Left ventricle myocardium (tissue), 1 donor: Measurements from ENCODE around the genes EIF1B and CTNNB1.

GRCh38 chr3:38413814-38414347 lies 39.8 kb upstream of the ACVR2B start:
- PRO-cap = no peak

DNA sequence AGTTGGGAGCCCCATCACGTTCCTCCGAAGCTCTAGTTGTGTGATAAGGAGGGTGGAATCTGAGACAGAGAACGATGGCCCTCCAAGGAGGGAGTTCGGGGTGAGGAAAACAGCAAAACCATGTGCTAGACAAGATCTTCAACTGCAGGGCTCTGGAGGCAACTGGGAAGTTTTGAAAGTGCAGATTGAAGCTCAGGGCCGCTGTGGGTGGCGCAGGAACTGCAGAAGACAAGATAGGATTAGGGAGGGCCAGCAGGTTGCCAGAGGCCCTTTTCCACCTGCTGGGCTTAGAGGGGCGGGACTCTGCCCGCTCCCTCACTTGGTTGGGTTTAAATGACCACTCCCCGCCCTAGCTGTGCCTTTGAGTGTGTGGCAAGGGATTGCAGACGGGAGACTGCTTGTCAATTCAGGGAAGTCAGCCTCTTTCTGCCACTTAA lies 665 bp upstream of the ACVR2B start:
- PRO-cap = no peak

- PRO-cap = no peak
Observed at GRCh38 chr3:38460203-38461477, 7.0 kb downstream of the ACVR2B start.

DNA sequence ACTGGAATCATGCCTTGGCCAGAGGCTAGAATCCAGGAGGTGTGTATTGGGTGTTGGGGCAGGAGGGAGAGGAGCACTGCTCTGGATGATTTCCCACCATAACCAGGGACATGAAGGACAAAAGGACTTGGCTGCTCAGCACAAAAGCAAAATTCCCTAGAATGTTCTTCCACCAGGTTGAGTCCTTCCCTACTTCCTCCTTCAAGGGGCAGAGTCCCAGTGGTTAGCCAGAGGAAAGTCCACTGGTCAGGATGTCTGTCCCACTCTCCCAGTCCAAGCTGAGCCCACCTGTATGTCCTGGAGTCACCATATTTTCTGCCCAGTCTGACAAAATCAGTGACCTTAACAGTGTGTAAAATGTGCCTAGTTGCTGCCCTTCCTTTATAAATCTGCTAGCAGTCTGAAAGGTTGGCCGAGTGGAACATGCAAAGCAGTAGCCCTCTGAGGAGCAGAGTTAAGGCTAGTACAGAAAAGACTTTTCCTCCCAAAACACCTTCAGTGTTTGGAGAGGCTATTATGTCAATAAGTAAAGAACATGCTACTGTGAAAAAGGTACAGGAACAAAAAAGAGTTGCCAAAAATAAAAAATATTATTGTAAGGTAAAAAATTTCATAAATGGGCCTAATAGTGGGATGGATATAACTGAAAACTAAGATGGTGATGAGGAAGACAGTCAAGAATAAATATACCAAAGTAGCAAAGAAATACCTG lies 15.3 kb downstream of the TTC21A start:
- PRO-cap = no peak

- PRO-cap = no peak
Observed at GRCh38 chr3:39139130-39139911, 14.1 kb downstream of the CSRNP1 start.

DNA sequence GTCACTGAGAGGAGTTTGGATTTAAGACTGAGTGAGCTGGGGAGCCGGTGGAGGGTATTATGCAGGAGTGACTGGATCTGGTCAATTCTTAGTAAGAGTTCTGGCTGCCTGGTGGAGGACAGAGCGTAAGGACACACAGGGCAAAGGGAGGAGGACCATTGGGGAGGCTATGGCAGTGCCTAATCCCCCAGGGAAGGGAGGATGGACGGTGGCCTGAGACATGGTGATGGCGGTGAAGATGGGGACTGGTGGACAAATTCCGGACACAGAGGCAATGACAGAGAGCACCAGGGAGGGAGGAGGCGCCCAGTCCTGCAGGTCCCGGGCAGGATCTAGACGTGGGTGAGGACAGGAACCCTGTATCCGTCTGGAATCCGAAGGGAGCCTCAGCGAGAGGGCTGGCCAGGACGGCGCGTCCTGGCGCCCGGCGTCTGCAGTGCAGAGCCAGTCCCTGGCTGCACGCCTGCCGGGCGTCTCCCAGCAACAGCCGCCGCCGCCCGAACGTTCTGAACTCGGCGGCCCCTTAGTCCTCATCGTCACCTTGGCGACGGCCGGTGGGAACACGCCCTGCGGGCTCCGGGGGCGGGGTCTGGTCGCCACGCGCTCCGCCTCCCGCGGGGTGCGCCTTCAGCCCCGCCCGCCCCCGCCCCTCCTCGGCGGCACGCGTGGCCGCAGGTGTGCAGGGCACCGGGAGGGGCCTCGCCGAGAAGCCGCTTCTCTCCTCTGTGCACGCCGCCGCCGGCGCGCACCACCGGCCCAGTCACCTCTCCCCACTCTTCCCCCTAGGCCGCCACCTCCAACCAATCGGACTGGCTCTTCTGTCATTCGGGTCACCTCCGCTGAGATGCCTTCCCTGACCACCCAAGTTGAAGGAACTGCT lies 11.7 kb downstream of the XIRP1 start:
- PRO-cap = bidirectional peak, plus-strand start at position 656 of the sequence, minus-strand start at position 508 of the sequence

DNA sequence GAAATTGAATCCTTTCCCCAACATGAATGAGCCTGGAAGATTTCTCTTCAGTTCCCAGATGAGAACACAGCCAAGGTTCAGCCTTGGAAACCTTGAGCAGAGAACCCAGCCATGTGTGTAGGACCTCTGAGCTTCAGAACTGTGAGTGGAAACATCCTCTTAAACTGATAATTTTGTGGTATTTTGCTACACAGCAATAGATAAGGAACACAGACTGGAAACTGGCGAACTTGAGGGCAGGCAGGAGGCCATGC lies 9.6 kb upstream of the XIRP1 start:
- PRO-cap = no peak

GRCh38 chr3:39281478-39281984 lies 1.7 kb upstream of the CX3CR1 start:
- PRO-cap = no peak

DNA sequence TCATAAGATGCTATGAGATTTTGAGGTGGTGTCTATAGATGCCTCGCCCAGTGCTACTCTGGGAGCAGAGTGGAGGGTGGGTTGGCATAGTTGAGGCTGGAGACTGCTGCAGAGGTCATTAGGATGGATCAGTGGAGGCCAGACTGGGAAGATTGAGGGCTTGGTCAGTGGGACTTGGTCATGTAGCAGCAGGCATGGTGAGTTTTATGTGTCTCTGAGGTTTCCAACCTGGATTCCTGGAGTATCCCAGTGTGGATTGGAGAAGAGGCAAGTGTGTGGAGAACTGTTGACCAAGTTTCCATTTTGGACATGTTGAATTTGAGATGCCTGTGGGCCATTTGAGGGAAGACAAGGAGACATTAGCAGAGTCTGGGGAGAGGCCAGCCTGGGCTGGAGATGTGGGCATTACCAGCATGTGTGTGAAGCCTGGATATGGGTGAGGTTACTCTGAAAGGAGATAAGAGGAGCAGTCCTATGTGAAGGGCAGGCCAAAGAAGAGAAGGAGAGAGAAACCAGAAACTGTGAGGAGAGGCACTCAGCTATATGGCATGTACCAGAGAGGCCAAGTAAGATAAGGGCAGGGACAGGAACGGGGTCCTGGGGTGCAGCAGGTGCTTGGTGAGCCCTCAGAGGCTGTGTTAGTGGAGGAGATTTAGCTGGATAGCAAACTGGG lies 4.3 kb downstream of the SLC25A38 start:
- PRO-cap = no peak

DNA sequence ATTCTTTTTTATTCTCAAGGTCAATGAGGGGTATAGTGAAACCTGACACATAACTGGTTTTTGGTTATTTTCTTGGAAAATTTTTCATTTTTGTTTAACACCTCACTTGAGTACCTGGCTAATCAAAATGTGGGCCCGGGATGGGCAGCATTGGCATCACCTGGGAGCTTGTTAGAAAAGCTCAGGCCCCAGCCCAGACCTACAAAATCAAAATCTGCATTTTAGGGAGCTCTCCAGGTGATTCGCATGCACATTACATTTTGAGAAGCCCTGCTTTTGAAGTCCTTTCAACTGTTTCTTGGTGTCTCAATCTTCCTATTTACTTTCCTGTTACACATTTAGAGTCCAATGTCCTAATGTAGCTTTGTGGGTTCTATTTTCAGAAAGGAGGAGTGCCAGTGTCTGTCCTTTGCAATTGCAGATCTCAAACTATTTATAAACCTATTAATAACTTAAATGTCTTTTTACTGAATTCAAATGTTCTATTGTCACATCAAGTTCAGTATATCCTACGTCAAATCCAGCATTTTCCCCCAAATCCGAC lies 27.9 kb upstream of the MYRIP start:
- PRO-cap = no peak

- PRO-cap = no peak
Observed at GRCh38 chr3:39808550-39808986, 841 bp upstream of the MYRIP start.

GRCh38 chr3:40249199-40249433 lies 60.4 kb upstream of the EIF1B start:
- PRO-cap = bidirectional peak, plus-strand start at chr3:40249561, minus-strand start at chr3:40249348

DNA sequence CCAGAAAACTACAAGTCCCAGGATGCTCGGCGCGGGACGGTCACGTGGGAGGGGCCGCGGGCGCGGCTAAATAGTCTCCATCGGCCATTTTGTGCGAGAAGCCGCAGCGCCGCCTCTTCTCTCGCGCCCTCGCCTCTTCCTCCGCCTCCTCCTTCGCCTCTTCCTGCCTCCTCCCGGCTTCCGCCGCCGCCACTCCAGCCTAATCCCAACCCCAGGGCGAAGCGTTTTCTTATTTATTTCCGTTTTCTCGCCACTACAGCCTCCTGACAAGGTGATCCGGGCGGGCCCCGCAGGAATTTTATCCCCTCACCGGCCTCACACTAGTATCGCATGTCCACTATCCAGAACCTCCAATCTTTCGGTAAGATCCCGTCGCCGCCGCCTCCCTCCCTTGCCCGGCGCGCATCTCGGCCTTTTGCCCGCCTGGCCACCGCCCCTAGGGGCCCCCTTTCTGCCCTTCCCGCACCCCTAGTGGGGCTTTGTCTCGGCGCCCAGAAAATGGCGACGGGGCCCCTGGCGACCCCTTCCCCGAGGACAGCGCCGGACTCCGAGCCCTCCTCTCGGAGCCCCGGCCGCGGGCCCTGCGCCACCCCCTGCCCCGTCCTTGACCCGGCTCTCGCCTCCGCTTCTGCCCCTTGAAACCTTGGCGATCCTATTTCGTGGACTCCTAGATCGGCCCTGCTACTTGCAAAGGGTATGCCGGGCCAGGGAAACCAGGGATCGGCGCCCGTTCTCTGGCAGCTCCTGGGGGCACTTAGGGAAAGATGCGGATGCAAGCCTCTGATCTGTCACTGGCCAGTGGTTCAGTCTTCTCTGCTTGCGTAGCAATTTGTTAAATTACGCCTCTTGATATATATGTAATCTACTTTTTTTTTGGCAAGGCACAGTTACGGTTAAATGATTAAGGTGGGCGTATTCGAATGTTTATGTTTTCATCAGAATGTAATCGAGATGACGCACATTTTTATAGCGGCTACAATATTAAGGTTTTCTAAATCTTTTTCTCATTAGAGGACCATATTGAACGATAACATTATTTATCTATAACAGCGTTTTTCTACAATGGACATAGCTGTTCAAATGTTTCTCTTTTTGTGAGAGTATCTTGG lies at the start of gene EIF1B:
EIF1B (plus strand) TSS at position 96 of the 1,109 bp plus-strand sequence.
- PRO-cap = bidirectional peak, plus-strand start at position 96 of the sequence, minus-strand start outside the sequence; bidirectional peak, plus-strand start at position 879 of the sequence, minus-strand start at position 756 of the sequence

- PRO-cap = no peak
Observed at GRCh38 chr3:40623513-40623830, 98.7 kb downstream of the ZNF621 start.

DNA sequence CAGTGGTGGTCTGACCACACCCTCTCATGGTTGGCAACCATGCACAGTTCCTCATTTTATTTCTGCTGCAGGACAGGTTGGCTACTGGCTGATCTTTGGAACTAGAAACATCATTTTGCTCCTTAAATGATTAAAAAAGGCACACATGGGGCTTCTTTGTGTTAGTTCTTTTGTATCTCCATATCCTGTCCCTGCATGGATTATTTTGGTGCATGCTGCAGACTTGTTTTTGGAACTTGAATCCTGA lies 99.0 kb downstream of the ZNF621 start:
- PRO-cap = no peak

DNA sequence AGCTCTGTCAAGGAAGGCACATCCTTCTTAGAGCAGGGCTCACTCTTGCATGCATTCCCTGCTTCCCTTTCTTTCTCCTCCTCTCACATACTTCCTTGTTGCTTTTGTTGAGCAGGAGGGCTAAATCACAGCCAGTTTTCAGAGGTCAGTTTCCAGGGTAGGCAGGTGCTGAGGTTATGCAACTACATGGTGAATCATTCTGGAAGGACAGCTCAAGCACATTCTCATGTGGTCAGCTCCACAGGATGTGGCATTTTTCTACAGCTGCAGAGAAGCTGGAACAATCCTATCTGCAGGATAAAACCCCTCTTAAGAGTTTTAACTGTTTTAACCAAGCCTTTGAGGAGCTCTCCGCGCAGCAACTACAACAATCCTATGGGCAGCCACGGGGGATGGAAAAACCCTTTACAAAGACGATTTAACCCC lies 275.7 kb downstream of the ZNF621 start:
- PRO-cap = no peak

GRCh38 chr3:40975439-40976421 lies 223.6 kb upstream of the CTNNB1 start:
- PRO-cap = no peak

DNA sequence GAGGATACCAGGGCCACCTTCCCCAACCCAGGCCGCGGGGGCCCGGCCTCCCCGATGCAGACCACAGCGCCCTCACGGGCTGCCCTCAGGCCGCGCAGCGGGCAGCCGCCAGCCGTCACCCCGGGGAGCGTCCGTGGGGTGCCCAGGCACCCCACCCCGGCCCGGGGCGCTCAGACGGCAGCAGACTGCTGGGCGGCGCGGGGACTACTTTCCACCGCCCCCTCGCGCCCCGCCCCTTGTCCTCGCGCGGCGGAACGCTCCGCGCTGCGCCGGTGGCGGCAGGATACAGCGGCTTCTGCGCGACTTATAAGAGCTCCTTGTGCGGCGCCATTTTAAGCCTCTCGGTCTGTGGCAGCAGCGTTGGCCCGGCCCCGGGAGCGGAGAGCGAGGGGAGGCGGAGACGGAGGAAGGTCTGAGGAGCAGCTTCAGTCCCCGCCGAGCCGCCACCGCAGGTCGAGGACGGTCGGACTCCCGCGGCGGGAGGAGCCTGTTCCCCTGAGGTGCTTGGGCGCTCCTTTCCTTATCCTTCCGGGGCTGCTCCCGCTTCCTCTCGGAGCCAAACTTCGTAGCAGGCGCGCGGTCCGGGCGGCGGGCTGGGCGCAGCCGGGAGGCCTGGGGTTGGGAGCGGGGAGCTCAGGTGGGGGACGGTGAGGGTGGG lies at the start of gene CTNNB1:
CTNNB1 (plus strand) TSS at position 335 of the 658 bp plus-strand sequence.
- PRO-cap = bidirectional peak, plus-strand start at position 335 of the sequence, minus-strand start at position 211 of the sequence; bidirectional peak, plus-strand start at position 548 of the sequence, minus-strand start at position 489 of the sequence

- PRO-cap = no peak
Observed at GRCh38 chr3:41233435-41234063, 34.2 kb downstream of the CTNNB1 start.

- PRO-cap = no peak
Observed at GRCh38 chr3:41242617-41243152, 43.4 kb downstream of the CTNNB1 start.